Temporal lobe (tissue), 2 donors: ENCODE results near the gene ARPP19.

GRCh38 chr15:50112727-50113571 lies 6.1 kb downstream of the ATP8B4 start:
- RAMPAGE, long total RNA: no peak

DNA sequence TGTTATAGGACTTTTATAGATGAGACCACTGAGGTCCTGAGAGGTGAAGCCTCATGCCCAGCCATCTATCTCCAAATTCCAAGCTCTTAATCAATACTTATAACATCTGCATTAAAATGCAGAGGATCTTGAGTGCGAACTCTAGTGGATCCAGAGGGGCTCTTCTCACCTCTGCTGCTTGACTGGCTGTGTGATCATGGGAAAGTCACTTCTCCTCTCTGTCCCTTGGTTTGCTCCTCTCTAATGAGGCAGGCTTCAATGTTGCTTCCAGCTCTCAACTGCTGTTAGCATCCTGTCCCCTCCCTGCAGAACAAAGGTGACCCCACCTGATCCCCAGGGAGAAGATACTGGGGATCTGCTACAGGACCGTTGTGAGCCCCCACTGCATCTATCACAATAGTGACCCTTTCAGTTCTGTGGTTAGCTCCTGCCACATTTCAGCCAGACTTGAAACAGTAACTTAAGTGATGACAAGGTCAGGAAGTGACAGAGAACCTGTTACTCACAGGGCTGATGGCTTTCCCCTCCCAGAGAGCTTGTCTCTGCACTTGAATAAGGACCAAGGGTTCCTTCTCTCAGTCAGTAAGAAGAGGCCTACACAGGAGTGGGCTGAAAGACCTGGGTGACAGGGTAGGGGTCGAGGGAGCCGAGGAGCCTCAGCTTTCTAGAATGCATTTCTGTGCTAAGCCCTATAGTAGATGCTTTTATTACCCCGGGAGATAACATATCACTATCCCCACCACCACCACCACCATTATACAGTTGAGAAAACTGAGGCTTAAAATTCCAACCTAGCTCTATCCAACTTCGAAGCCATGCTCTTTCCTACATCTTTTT lies 1.4 kb downstream of the SLC27A2 start:
- RAMPAGE, long total RNA: no peak

- RAMPAGE, long total RNA: no peak
Observed at GRCh38 chr15:50210374-50211061, 28.5 kb downstream of the SLC27A2 start.

DNA sequence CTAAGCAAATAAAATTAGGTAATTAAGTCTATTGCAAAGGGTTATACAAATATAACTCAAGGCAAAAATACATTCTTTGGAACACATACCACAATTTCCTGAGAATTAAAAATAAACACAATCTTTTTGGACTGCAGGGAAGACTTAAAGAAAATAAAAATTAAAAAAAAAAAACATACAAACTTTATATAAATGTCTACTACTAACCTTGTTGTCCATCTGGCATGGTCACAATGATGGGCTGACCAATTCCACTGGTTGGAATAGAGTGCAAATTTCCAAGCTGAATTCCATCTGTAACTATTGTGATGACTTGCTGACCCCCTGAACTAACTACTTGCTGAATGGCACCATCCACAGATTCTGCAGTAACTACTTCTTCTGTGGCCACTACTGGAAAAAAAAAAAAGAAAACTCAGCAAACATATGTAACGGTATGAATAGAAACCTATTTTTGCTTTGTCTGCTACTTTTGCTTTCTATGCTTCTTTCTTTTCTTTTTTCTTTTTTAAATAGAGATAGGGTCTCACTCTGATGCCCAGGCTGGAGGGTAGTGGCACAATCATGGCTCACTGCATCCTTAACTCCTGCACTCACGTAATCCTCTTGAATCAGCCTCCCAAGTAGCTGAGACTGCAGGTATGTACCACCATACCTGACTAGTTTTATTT lies 23.9 kb upstream of the HDC start:
- RAMPAGE, long total RNA: no peak

- RAMPAGE, long total RNA: no peak
Observed at GRCh38 chr15:50356409-50357429, 1.7 kb upstream of the GABPB1 start.

- RAMPAGE, long total RNA: no peak
Observed at GRCh38 chr15:50716809-50717599, 30.4 kb upstream of the TRPM7 start.

DNA sequence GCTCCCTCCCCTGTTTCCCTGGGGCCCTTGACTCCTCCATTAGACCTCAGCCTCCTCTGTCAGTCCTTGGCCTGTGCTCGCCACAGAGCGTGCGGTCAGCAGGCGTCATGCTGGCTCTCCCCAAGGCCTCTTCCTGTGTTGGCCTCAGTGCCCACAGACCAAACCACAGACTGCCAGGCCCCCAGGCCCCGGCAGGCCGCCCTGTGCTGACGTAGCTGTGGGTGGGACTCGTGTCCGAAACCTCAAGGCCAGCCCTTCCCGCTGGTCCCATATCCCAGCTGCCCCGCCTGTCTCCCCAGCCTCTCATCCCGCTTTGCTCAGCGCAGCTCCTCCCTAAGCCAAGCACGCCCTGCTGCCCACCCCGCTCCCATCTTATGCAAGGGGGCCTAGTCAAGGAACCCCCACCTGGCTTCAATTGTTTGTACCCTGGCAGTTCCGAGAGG lies 17.6 kb downstream of the TNFAIP8L3 start:
- RAMPAGE, long total RNA: no peak

GRCh38 chr15:51465481-51465703 lies 123.9 kb downstream of the GLDN start:
- RAMPAGE, long total RNA: no peak

DNA sequence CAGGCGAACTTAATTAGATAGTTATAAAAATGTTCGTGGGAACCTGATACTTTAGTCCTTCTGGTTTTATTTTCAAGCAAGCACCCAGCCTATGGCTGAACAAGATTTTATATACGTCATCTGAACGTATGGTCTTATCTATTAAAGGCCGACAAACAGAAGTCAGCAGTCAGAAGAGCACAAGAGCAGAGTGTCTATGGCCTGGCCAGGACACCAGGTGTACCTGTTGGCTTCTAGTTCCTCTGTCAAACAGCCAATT lies 64.3 kb downstream of the LEO1 start:
- RAMPAGE, long total RNA: no peak

DNA sequence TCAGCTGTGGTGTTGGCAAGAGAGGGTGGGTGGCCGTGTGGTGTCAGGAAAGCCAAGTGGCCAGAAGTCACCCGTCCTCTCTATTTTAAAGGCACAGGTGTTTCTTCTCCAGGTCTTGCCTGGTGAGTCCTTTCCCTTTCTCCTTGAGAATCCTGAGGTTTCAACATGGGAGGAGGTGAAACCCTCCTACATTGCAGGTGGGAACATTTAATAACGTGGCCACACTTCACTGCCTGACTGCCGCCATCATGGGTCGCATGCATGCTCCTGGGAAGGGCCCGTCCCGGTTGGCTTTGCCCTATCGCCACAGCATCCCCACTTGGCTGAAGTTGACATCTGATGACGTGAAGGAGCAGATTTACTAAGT lies 17.5 kb downstream of the BCL2L10 start:
- RAMPAGE, long total RNA: no peak

DNA sequence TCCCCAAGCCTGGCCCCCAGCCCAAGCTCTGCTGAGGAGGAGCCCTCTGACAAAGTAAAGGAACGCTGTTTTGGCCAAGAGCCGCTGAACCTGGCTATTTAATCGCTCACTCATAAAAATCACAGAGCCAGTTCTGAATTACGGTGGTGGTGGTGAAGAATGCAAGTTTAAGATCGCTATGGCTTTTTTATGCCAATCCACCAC lies 12.3 kb downstream of the GNB5 start:
- RAMPAGE, long total RNA: no peak

GRCh38 chr15:52187137-52187593 lies 4.0 kb downstream of the GNB5 start:
- RAMPAGE, long total RNA: no peak

- RAMPAGE, long total RNA: no peak
Observed at GRCh38 chr15:52224659-52225327, 33.6 kb upstream of the GNB5 start.

- RAMPAGE, long total RNA: no peak
Observed at GRCh38 chr15:52248517-52249431, 46.8 kb downstream of the MYO5C start.

- RAMPAGE, long total RNA: no peak
Observed at GRCh38 chr15:52286045-52286244, 9.7 kb downstream of the MYO5C start.

DNA sequence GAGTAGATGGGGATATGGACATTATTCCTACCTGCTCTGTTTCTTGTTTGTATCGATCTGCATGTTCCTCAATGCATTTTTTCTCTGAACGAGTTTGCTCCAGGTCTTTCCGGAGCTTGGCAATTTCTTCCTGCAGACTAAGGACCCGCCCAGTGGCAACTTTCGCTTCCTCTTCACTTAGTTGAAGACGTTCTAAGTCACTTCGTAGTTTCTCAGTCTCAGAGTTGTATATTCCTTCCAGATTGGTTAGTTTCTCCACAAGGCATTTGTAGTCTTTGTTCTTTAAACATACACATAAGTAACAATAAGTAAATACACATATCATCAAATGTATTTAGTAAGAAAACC lies 74.5 kb upstream of the MYO5C start:
- RAMPAGE, long total RNA: no peak

GRCh38 chr15:52378925-52380093 lies 83.7 kb upstream of the MYO5C start:
- RAMPAGE, long total RNA: no peak

GRCh38 chr15:52529583-52530127 lies 975 bp upstream of the MYO5A start:
- RAMPAGE, long total RNA: no peak

DNA sequence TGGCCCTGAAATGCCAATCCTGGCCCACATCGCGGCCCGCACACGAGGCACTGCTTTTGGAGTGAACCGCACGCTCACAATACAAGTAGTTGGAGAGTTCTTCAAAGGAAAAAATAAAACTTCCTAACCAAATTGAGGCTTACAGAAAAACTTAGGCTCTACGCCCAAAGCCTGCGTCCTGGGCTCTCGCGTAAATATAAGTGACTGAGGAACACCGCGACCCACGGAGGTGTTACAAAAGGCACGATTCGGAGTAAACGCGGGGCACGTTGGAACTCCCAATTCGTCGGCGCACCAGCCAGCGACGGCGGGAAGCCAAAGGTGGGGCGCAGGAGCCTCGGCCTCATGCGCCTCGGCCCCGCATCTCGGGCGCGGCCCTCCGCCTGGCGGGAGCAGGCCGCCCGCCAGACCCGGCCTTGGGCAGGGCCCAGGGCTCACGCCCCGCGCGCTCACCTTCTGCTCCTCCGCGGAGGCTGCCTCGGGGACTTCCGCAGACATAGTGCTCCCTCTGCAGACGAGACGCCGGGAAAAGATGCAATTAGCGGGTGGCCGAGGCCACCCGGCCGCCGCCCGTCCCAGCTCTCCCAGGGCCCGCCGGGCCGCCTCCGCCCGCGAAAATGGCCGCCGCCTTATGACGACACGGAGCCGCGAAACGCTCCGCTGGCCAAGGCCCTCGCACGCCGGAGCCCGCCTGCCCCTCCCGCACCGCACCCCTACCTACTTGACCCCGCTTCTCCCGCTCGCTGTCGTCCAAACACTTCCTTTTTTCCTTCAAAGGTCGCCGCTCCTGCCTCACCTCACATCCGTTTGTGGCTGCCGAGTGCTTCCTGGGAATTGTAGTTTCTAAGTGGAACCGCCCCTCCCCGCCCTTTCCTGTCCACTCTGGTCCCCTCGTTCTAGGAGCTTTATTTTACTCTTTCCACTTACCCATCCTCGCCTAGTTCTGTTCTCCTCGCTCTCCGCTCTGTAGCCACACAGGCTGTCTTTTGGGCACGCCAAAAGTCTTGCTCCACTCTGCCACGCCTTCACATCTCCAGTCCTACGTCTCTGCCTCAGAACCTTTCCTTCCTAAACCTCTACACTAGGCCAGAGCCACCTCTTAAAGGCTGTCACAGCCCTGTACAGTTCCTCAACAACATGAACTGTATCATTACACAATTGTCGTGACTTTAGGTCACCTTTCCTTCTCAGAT lies at the start of gene ARPP19:
ARPP19 (minus strand) TSS at position 636 of the 1,193 bp plus-strand sequence.
- RAMPAGE, long total RNA: start-site peak on the minus strand centred at position 605 of the sequence, 69 bp wide, 544 and 404 reads in 2 replicates; start-site peak on the minus strand centred at position 759 of the sequence, 35 bp wide, 871 and 658 reads in 2 replicates

DNA sequence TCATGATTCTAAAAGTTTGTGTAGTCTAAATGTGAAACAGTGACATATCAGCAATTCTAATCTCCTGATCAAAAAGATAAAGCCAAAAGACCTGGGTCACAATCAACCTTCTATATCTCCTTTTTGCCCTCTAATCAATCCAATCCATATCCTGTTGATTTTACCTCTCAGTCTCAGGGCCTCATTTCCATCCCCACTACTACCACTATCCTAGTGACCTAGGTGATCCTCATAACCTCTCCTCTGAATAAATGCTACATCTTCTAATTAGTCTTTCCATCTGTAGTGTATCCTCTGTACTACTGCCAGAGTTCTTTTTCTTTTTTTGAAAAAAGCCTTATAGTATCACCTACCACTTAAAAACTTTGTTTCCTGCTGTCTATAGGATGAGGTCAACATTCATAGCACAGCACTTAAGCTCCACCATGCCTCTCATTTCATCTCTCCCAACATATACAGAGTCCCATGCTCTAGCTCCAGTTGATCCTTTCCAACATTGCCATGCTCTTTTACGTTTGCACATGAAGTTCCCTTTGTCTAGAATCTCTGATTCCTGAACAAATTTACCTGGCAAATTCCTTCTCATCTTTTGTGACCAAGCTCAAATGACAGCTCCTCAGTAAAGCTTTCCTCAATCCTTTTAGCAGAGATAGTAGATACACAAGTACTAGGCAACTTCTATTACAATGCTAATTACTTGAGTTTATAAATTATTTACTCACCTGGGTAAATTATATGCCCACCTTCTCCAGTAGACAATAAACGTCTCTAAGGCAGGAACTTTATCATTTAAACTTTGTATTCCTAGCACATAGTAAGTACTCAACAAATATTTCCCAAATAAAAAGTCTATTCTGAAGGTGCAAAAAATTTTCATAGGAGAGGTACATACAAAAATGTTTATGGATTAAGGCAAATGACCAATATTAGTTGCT lies 26.0 kb upstream of the ARPP19 start:
- RAMPAGE, long total RNA: no peak